ENCODE results near the genes PLCXD1 and DHRSX.

DNA sequence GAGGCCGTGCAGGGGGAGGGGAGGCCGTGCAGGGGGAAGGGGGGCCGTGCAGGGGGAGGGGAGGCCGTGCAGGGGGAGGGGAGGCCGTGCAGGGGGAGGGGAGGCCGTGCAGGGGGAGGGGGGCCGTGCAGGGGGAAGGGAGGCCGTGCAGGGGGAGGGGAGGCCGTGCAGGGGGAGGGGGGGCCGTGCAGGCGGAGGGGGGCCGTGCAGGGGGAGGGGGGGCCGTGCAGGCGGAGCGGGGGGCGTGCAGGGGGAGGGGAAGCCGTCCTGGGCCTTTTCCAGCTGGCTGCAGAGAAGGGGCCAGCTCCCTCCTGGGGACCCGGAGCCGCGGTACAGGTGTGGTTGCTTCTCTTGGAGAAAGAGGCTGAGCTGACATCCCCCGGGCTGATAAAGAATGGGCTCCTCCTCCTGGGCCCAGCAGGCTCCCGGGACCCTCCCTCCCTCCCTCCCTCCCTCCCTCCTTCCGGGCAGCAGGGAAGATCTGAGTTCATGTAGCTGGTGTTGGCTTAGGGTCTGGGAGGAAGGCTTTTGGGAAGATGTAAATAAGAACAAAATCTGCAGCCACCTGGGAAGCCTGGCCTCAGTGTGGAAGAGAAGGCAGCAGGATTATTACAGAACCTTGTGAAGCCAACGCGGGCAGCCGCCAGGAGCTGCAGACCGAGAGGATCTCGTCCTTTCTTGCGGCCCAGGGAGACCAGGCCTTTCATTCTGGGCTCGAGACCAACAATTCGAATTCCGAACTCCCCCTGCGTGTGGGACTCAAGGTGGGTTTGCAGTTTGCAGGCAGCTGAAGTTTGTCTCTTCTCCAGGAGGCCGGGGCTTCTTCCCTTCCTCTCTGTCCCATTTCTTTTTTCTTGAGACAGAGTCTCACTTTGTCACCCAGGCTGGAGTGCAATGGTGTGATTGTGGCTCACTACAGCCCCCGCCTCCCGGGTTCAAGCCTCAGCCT, at the start of gene PLCXD1:
Gene PLCXD1 (plus strand): TSS at position 461 of the 949 bp plus-strand sequence.
- RAMPAGE, long total RNA, result no peak
- RRBS, result 18% methylated on average over 5 of the region's 36 CpGs

- RAMPAGE, long total RNA, result no peak
- RRBS, result 3% methylated on average over 4 of the region's 30 CpGs
These were observed 12.0 kb downstream of the PPP2R3B start for GRCh38 chrX:374568-375220.

DNA sequence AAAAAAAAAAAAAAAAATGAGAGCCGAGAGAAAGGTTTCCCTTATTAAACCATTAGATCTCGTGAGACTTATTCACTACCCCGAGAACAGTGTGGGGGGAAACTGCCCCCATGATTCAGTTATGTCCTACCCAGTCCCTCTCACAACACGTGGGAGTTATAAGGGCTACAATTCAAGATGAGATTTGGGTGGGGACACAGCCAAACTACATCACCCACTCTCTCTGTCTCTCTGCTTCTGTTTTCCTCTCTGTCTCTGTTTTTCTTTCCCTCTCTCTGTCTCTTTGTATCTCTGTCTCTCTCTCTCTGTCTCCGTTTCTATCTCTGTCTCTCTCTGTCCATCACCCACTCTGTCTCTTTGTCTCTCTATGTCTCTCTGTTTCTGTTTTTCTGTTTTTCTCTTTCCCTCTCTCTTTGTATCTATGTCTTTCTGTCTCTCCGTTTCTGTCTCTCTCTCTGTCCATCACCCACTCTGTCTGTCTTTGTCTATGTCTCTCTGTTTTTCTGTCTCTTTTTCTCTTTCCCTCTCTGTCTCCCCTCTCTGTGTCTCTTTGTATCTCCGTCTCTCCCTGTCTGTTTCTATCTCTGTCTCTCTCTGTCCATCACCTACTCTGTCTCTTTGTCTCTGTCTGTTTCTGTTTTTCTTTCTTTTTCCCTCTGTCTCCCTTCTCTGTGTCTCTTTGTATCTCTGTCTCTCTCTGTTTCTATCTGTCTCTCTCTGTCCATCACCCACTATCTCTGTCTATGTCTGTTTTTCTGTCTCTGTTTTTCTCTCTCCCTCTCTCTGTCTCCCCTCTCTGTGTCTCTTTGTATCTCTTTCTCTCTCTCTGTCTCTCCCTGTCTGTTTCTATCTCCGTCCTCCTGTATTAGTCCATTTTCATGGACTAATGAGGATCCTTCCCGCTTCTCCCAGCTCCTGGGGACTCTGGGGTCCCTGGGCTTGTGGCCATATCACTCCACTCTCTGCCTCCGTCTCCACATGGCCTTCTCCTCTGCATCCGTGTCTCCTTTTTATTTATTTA, 25.5 kb downstream of the IL3RA start:
- RAMPAGE, long total RNA, result no peak
- RRBS, result no CpG with 5 or more reads among the region's 11 CpGs

GRCh38 chrX:1419082-1419678, 27.3 kb upstream of the SLC25A6 start:
- RAMPAGE, long total RNA, result no peak
- RRBS, result 88% methylated on average over 3 of the region's 22 CpGs

GRCh38 chrX:1421378-1422191, 29.7 kb upstream of the SLC25A6 start:
- RAMPAGE, long total RNA, result no peak
- RRBS, result no CpG with 5 or more reads among the region's 21 CpGs

DNA sequence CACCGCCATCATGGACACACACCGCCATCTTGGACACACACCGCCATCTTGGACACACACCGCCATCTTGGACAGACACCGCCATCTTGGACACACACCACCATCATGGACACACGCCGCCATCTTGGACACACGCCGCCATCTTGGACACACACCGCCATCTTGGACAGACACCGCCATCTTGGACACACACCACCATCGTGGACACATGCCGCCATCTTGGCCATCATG, 9.5 kb downstream of the ASMTL start:
- RAMPAGE, long total RNA, result no peak
- RRBS, result no CpG with 5 or more reads among the region's 13 CpGs

DNA sequence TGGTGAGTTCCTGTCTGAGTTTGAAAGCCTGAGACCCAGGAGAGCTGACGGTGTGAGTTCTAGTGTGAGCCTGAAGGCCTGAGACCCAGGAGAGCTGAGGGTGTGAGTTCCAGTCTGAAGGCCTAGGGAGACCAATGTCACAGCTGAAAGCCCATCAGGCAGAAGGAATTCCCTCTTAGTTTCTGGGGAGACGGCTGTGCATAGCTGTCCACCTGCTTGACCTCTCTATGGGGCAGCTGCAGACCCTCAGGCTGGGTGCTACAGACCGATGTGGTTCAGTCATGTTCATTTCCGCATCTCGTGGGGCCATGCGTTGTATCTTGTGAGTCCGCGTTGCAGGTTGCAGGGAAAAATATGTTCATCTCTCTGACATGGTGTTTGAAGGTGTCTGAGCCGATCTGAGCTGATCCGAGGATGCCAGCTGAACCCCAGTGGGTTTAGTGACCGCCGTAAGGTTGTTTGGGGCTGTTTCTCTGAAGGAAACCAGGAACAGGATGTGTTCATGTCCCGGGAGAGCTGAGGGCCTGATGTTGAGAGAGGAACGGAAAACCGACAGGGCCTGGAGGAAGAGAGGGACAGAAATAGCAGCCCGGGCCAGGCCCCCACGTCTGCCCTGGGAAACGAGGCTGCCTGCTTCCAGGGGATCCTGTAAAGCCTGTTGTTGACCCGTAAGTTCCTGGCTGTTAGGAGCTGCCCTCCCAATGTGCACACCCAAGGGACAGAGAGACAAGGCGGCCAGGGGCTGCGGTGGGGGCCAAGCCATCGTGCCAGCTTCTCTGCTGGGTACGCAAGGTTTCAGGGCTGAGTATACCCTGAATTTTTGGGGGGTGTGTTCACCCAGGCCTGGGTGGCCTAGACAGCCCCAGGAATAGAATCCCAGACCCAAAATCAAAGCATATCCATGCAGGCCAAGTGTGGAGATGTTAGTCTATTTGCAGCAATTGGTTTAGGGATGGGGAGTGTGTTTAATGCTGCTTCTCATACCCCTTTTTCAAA, 9.8 kb upstream of the P2RY8 start:
- RAMPAGE, long total RNA, result no peak
- RRBS, result 77% methylated on average over 3 of the region's 23 CpGs

GRCh38 chrX:1592279-1593196, 1.1 kb downstream of the AKAP17A start:
- RAMPAGE, long total RNA, result no peak
- RRBS, result no CpG with 5 or more reads among the region's 38 CpGs

GRCh38 chrX:1925009-1925464, 310.2 kb downstream of the ASMT start:
- RAMPAGE, long total RNA, result no peak
- RRBS, result no CpG with 5 or more reads among the region's 19 CpGs

GRCh38 chrX:2184526-2185732, 315.8 kb downstream of the DHRSX start:
- RAMPAGE, long total RNA, result no peak
- RRBS, result no CpG with 5 or more reads among the region's 12 CpGs

- RAMPAGE, long total RNA, result no peak
- RRBS, result no CpG with 5 or more reads among the region's 4 CpGs
These were observed 269.0 kb downstream of the DHRSX start for GRCh38 chrX:2231491-2232424.

- RAMPAGE, long total RNA, result no peak
- RRBS, result no CpG with 5 or more reads among the region's 24 CpGs
These were observed 257.9 kb downstream of the DHRSX start for GRCh38 chrX:2242860-2243386.

- RAMPAGE, long total RNA, result no peak
- RRBS, result no CpG with 5 or more reads among the region's 13 CpGs
These were observed 129.2 kb downstream of the DHRSX start for GRCh38 chrX:2371402-2372058.

DNA sequence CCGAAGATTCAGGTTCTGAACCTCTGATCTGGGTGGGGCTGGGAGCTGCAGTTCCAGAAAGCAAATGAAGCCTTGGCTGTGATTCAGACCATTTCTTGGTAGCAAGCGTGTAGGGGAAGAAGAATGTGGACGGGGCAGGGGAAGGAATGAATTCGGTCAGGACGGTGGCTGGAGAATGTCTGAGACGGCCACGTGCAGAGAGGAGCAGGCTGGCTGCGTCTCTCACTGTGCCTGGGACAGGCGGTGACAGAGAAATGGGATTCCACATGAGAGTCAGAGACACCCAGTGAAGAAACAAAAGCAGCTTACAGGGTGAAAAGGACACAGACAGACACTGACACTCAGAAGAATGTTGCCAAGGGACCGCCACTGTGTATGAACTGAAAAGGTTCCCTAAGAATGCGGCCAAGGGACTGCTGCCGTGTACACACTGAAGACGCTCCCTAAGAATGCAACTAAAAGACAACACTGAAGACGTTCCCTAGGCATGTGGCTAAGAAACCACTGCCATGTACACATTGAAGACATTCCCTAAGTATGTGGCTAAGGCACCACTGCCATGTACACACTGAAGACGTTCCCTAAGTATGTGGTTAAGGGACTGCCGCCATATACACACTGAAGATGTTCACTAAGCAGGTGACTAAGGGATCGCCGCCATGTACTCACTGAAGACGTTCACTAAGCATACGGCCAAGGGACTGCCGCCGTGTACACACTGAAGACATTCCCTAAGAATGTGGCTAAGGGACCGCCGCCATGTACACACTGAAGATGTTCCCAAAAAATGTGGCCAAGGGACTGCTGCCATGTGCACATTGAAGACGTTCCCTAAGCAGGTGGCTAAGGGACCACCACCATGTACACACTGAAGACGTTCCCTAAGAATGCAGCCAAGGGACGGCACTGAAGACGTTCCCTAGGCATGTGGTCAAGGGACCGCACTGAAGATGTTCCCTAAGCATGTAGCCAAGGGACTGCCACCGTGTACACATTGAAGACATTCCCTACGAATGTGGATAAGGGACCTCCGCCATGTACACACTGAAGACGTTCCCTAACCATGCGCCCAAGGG, 49.0 kb downstream of the DHRSX start:
- RAMPAGE, long total RNA, result no peak
- RRBS, result no CpG with 5 or more reads among the region's 34 CpGs

DNA sequence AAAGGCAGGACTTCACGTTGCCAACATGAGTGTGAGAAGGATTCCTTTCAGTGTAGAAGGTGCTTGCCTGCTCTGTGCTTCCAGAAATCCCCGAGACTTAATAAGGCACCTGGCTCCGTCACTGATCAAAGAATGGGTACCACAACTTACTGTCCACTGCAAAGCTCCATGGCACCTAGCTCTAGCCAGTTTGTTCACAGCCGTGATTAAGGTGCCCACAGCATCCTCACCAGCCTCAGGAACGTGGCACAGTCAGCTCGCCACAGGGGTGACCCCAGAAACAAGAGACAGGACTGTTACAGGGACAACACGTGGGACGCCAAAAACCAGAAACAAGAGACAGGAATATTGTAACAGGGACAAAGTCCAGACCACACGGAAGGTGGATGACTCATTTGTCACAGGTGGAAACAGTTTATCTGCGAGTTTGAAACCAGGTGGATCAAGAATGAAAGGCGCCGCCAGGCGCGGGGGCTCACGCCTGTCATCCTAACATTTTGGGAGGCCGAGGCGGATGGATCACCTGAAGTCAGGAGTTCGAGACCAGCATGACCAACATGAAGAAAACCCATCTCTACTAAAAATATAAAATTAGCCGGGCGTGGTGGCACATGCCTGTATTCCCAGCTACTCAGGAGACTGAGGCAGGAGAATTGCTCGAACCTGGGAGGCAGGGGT, 27.8 kb downstream of the DHRSX start:
- RAMPAGE, long total RNA, result no peak
- RRBS, result no CpG with 5 or more reads among the region's 21 CpGs

DNA sequence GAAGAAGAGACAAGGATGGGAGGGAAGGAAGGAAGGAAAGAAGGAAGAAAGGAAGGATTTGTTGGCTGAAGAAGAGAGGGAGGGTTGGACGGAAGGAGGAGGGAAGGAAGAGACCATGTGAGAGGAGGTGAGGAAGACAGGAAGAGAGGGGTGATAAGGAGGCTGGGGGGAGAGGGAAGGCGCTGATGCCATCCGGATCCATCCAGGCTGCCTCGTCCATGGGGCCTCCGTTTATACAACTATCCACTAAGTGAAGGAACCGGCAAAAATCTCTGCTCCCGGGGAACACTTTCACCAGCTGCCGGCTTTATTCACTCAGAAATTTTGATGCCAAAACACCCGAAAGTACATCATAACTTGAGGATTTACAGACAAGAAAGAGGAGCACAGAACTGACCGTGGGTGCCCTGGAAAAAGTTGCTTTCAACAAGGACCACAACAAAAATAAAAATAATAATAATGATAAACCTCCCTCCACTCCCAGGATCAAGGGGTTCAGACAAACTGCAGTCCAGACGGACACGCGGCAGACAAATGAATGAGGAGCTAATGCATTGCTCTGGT, 14.8 kb downstream of the DHRSX start:
- RAMPAGE, long total RNA, result no peak
- RRBS, result 95% methylated on average over 4 of the region's 13 CpGs

- RAMPAGE, long total RNA, result no peak
- RRBS, result 2% methylated on average over 44 of the region's 70 CpGs
These were observed 662 bp downstream of the DHRSX start for GRCh38 chrX:2499868-2500759.

DNA sequence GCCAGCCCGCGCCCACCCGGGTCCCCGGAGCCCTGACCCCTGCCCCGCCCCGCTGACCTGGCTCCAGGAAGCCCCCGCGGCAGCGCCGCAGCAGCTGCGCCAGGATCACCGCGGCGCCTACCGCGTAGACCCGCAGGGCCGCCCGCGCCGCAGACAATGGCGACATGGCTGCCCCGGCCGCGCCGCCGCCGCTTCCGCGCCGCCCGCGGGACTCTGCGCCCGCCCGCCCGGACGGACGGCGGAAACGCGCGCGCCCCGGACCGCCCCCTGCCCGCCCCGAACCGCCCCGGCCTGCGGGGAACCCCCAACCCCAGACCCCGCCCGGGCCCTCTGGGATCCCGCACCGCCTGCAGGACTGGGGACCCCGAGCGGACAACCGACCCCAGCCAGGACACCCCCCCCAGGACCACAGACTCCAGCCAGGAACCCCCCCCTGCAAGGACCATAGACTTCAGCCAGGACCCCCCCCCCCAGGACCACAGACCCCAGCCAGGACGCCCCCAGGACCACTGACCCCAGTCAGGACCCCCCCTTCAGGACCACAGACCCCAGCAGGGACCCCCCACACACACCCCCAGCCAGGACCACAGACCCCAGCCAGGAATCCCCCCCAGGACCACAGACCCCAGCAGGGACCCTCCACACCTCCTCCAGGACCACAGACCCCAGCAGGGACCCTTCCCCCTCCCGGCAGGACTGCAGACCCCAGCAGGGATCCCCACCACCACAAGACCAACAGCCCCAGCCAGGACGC, at the start of gene DHRSX:
Gene DHRSX (minus strand): TSS at position 217 of the 754 bp plus-strand sequence.
- RAMPAGE, long total RNA, result no peak
- RRBS, result 2% methylated on average over 18 of the region's 61 CpGs

GRCh38 chrX:2901769-2902080, 27.4 kb downstream of the ARSD start:
- RAMPAGE, long total RNA, result no peak

DNA sequence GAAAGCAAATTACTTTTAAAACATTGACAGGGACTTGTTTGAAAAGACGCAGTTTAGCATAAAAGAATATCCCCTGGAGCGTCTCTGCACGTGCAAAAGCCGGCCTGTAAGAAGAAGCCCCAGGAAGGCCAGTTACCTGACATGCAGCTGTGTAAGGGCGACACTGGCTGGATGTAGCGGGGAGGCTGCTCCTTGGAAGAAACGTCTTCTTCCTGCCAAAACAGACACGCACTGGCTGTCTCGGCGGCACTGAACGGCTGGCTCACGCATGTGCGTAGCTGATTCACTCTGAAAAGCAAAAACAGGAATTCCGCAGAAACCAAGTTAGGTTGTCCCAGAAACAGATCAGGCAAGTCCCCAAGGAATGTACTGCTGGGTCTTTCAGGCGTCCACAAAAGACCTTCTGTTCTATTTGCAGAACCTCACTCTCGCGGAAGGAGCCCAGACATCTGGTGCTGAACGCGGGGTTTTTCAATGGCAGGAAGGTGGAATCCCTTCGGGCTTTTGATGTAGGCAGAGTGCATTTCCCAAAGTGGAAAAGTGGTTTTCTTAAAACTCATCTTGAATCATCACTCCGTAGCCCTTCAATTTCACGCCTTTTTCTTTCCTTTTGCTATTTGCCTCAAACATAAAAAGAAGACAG, 4.0 kb upstream of the ARSL start:
- RAMPAGE, long total RNA, result no peak
- RRBS, result no CpG with 5 or more reads among the region's 22 CpGs